ENCODE measurements around the gene SLC2A1.

DNA sequence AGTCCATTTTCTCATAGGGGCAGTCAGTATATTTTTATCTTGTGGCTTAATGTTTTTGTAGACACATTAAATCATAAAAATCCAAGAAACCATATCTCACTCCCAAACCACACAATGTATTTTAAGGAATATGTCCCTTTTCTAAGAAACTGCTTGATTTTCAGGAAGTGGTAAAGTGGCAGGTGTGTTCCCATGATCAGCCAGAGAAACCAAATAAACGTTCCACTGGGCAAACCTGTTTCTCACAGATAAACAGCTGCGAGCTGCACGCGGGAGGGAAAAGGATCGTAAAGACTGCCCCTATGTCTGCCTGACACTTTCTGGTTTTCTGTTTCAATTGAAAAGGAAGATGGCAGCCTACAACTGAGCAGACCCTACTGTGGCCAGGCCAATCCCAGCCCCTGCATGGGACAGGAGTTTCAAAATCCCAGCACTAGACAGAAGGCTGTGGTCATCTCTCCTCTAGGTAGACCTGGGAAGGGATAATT lies 36.7 kb downstream of the HIVEP3 start:
- RRBS: no CpG with 5 or more reads among the region's 5 CpGs

DNA sequence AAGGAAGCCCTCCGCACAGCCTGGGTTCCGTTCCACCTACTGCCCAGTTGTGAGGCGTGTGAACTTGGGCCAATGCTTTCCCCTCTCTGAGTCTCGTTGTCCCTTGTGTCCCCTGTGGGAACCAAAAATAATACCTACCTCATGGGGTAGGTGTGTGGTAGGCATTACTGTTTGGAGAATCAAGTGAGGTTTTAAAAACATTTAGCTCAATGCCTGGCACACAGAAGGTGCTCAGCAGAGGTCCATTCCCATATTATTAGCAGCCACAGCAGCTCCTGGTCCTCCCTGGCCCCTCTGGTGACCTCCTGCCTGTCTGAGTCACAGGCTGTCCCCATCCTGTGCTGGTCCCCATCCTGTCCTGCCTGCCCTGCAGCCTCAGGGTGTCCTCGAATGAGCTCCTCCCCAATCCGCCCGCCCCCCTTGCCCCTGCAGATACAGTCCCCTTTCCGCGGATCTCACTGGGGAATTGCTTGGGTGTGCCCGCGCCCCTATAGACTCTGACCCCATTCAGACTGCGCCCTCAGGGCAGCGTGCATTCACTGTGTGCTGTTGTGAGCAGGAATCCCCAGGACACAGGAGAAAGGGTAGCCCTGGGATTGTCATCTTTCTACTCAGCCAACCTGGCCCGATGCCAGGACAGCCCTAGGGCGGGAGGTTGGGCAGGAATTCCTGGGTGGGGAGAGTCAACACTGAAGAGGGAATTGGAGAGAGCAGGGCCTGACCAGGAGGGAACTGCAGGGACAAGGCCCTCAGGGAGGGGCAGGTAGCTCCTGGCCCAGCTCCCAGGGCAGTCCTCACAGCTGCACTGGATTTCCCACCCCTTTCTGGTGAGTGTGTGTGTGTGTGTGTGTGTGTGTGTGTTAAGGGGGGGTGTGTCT lies 979 bp upstream of the GUCA2A start:
- RRBS: no CpG with 5 or more reads among the region's 15 CpGs

- RRBS: 4% methylated on average over 4 of the region's 20 CpGs
These were observed 846 bp downstream of the FOXJ3 start for GRCh38 chr1:42334143-42334634.

DNA sequence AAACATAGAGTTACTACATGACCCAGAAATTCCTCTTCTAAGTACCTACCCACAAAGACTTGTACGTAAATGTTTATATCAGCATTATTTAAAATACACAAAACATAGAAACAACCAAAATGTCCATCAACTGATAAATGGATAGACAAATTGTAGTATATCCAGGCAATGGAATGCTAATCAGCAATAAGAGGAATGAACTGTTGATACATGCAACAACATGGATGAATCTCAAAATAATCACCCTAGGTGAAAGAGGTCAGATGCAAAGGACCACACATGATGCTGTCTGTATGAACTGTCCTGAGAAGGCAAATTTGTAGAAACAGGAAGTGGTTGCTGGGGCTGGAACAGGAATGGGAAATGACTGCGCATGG lies 18.9 kb downstream of the ZMYND12 start:
- RRBS: no CpG with 5 or more reads among the region's 2 CpGs

DNA sequence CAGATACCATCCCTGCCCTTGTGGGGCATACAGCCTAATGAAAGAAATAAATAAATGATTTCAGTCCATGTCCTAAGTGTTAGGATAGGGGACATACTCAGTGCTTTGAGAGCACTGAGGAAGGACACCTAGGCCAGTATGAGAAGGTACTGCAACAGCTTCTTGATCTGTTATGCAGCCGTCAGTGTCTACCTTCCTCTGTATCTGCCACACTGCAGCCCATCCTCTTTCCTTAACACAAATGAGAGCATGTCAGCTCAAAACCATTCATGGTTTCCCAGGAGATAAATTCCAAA lies 1.5 kb downstream of the ZMYND12 start:
- RRBS: no CpG with 5 or more reads among the region's 1 CpG

GRCh38 chr1:42698036-42699091 lies 16.1 kb downstream of the YBX1 start:
- RRBS: no CpG with 5 or more reads among the region's 5 CpGs

DNA sequence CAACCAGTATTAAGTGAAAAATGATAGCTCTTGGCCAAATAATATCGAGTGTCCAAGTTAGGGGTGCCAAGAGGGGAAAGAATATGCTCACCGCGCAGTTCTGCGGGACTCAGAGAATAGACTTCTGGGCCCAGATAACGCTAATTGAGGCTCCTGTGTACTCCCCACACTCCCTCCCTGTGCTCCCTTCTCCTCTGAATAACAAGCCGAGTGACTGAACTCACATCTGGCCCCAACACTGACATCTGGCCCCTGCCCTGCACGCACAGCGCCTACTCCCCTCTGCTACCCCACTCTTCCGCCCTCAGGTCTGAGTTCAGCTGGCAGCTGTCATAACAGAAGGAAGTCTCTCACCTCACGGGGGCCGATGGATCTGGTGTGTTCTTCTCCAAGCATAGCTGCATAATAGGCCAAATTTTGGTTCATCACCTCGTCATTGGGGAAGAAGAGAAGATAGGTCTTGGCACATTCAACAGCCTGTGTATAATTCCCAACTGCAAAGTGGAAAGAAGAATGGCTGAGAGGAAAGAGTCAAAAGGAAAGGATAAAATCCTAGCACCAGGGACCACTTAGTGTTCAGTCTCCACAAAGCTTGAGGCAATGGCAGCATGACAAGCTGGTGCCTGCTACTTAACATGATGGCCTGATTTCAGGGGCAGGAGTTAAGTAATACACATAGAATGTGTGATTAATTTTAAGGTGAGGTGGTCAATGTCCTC lies 9.2 kb downstream of the P3H1 start:
- RRBS: no CpG with 5 or more reads among the region's 12 CpGs

GRCh38 chr1:42785260-42785848 lies 563 bp downstream of the TMEM269 start:
- RRBS: no CpG with 5 or more reads among the region's 32 CpGs

DNA sequence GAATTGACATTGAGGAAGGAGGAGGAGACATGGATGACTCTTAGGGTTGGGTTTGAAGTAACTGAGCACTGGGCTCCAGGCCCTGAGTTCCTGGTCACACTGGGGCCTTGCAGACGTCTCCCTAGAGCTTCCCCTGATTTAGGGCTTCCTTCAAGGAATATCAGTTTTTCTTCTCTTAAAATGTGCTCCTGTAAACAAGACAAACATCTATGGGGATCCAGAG lies 10.7 kb downstream of the TMEM269 start:
- RRBS: no CpG with 5 or more reads among the region's 1 CpG

GRCh38 chr1:42843056-42843769 lies 3.2 kb upstream of the ZNF691 start:
- RRBS: no CpG with 5 or more reads among the region's 4 CpGs

- RRBS: no CpG with 5 or more reads among the region's 8 CpGs
These were observed 1.8 kb upstream of the ZNF691 start for GRCh38 chr1:42844341-42845299.

- RRBS: no CpG with 5 or more reads among the region's 12 CpGs
These were observed 18.5 kb downstream of the SLC2A1 start for GRCh38 chr1:42939961-42940691.

- RRBS: no CpG with 5 or more reads among the region's 7 CpGs
These were observed 16.2 kb downstream of the SLC2A1 start for GRCh38 chr1:42942444-42942929.

DNA sequence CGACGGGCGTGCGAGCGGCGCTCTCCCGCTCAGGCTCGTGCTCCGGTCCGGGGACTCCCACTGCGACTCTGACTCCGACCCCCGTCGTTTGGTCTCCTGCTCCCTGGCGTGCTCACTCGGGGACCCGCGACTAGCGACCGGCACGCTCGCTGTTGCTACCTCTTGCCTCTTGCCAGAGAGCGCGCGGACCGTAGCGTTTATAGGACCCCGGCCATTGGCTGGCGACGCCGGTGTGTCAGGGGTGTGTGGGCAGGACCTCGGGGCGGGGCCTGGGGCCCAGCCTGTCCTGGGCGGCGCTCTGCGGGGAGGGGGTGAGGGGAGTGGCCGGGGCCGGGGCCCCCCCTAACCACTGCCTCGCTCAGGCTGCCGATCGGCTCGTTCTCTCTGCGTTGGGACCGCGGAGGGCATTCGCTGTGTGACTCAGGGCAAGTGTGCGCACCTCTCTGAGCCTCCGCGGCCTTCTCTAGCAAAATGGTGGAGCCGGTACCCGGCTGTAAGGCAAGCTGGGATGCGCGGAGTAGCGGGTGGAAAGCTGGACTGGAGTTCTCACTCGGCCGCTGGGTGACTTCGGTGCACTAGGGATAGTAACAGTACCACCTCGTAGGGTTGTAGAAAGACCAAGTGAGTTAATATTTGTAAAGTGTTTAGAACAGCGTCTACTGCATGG lies at the start of gene SLC2A1:
Gene SLC2A1, minus strand, starts transcription at position 171 of the 667 bp plus-strand sequence.
- RRBS: 2% methylated on average over 29 of the region's 59 CpGs

- RRBS: no CpG with 5 or more reads among the region's 9 CpGs
These were observed 8.5 kb upstream of the SLC2A1 start for GRCh38 chr1:42967078-42967680.

- RRBS: no CpG with 5 or more reads among the region's 6 CpGs
These were observed 78.5 kb upstream of the CFAP144 start for GRCh38 chr1:43069296-43069495.

DNA sequence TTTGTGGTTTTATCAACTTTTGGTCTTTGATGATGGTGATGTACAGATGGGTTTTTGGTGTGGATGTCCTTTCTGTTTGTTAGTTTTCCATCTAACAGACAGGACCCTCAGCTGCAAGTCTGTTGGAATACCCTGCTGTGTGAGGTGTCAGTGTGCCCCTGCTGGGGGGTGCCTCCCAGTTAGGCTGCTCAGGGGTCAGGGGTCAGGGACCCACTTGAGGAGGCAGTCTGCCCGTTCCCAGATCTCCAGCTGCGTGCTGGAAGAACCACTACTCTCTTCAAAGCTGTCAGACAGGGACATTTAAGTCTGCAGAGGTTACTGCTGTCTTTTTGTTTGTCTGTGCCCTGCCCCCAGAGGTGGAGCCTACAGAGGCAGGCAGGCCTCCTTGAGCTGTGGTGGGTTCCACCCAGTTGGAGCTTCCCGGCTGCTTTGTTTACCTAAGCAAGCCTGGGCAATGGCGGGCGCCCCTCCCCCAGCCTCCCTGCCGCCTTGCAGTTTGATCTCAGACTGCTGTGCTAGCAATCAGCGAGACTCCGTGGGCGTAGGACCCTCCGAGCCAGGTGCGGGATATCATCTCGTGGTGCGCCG lies 28.0 kb upstream of the CFAP144 start:
- RRBS: no CpG with 5 or more reads among the region's 14 CpGs

GRCh38 chr1:43164221-43164652 lies 7.9 kb downstream of the EBNA1BP2 start:
- RRBS: 72% methylated on average over 1 of the region's 5 CpGs

GRCh38 chr1:43171305-43171810 lies 732 bp downstream of the EBNA1BP2 start:
- RRBS: no CpG with 5 or more reads among the region's 12 CpGs

DNA sequence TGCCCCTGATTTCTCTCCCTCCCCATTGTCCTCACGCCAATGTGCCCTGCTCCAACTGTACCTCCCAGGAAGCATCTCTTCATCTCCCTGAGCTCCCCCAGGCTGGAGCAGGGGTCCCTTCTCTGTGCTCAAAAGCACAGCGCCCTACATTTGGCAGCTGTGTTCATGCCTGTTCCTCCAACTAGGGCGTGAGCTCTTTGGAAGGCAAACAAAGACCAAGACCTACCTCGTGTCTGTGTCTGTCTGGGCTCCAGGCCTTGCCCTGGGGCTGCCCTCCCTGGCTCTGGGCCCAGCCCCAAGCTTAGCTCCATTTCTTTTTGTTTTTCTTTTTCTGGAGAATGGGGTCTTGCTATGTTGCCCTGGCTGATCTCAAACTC lies 3.0 kb downstream of the TIE1 start:
- RRBS: no CpG with 5 or more reads among the region's 4 CpGs